Heart right ventricle (tissue), 2 donors: ENCODE measurements around a stretch of chr13.

- PRO-cap, 2 experiments, result no peak in any of the 2 experiments
Measured at GRCh38 chr13:110518416-110518941, 43.0 kb downstream of the RAB20 start.

GRCh38 chr13:110529577-110530263 is 31.8 kb downstream of the RAB20 start:
- PRO-cap, 2 experiments, result no peak in any of the 2 experiments

DNA sequence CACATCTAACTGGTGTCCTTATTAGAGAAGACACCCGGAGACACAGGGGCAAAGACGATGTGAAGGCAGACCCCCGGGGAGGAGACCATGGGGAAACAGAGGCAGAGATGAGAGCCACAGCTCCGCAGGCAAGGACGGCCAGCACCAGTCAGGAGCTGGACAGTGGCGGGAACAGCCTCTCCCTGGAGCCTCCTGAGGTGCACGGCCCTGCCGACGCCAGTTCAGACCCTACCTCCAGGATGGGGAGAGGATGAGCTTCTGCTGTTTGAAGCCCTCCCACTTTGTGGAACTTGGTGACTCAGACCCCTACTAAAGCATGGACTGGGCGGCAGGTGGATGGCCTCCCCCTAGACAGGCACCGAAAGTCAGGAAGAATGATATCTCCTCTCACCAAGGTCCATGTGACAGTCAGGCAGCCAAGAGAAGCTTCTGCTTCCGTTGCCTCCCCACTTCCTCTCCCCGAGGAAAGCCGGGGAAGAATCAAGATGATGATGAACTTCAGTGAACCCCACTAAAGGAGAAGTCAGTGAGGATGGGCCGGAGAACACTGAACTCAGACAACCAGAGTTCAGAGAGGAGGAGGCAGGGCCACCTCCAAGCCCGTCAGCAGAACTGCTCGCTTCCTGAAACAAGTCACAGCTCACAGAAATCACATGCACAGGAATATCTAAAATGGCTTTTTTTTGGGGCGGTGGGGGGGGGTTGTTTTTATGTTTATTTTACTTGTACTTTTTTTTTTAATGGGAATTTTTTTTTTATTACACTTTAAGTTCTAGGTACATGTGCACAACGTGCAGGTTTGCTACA is 25.3 kb downstream of the RAB20 start:
- PRO-cap, 2 experiments, result peak in 1 of 2 experiments; most common plus-strand start position 564 of the sequence (in 1); most common minus-strand start position 367 of the sequence (in 1)

DNA sequence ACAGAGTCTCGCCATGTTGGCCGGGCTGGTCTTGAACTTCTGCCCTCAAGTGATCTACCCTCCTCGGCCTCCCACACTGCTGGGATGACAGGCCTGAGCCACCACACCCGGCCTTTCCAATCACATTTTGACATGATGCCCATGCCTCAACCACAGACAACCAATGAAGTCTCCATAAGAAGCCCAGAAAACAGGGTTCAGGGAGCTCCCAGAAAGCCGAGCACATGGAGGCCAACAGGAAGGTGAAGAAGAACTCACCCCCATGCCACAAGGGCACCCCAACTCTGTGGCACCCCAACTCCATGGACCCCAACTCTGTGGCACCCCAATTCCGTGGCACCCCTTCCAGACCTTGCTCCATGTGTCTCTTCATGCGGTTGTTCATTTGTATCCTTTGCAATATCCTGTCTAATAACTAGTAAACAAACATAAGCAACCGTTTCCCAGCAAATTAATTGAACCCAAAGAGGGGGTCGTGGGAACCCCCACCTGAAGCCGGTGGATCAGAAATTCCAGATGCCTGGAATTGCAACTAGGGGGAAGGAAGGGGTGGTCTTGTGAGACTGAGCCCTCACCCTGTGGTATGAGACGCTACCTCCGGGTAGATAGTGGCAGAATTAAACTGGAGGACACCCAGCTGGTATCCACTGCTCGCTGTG is 11.5 kb downstream of the RAB20 start:
- PRO-cap, 2 experiments, result no peak in any of the 2 experiments

GRCh38 chr13:110617692-110618265 is 2.4 kb downstream of the NAXD start:
- PRO-cap, 2 experiments, result no peak in any of the 2 experiments

GRCh38 chr13:110625578-110626357 is 10.4 kb downstream of the NAXD start:
- PRO-cap, 2 experiments, result no peak in any of the 2 experiments

- PRO-cap, 2 experiments, result no peak in any of the 2 experiments
Measured at GRCh38 chr13:110636158-110636406, 20.7 kb downstream of the NAXD start.

DNA sequence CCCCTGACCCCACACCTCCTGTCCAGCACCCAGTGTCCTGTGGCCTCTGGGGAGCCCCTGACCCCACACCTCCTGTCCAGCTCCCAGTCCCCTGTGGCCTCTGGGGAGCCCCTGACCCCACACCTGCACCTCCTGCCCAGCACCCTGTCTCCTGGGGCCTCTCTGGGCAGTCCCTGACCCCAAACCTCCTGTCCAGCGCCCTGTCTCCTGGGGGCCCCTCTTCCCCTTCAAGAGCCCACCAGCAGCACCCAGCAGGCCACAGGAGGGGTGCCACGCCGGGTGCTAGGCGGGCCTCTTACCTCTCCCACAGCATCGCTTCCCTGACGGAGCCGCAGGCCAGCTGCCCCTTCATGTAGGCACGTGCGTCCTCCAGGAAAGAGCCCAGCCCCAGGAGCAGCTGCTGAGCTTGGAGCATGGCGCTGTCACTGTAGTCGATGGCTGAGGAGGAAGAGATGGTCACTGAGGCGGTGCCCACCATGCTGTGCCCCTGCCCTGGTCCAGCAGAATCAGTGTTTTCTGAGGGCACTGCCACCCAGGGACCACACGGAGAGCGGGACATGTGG is 31.5 kb downstream of the NAXD start:
- PRO-cap, 2 experiments, result no peak in any of the 2 experiments

GRCh38 chr13:110815531-110816231 is 99.2 kb downstream of the ANKRD10 start:
- PRO-cap, 2 experiments, result no peak in any of the 2 experiments

DNA sequence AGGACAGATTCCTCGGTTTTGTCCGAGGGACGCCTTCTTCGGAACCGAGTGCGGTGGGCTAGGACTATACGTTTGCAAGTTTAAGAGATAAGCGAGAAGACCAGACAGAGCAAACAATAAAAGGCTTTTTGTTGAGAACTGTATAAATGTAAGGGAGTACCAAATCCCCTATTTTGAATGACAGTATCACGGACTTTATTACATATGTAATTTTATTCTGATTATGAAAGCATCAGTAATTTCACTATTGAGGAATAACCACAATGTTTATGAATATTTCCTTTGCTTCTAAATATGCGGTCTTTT is 1.1 kb upstream of the ANKRD10 start:
- PRO-cap, 2 experiments, result no peak in any of the 2 experiments

GRCh38 chr13:111031306-111032179 is 83.6 kb upstream of the ARHGEF7 start:
- PRO-cap, 2 experiments, result no peak in any of the 2 experiments

DNA sequence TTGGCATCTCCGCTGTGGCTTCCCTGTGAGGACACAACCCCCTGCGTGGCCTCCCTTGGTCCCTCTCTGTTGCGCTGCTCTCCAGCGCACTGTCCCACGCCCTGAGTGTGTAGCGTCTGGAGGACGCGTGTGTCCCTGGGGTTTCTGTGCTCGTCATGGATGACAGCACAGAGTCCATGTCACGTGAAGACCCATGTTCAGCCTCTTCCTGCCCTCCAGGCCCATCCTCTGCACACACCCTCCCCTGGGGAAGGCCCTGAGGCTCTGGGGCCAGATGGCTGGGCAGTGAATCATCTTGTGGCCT is 71.6 kb upstream of the ARHGEF7 start:
- PRO-cap, 2 experiments, result peak in 2 of 2 experiments; most common minus-strand start position 91 of the sequence (in 2)

GRCh38 chr13:111046439-111047296 is 68.4 kb upstream of the ARHGEF7 start:
- PRO-cap, 2 experiments, result no peak in any of the 2 experiments

DNA sequence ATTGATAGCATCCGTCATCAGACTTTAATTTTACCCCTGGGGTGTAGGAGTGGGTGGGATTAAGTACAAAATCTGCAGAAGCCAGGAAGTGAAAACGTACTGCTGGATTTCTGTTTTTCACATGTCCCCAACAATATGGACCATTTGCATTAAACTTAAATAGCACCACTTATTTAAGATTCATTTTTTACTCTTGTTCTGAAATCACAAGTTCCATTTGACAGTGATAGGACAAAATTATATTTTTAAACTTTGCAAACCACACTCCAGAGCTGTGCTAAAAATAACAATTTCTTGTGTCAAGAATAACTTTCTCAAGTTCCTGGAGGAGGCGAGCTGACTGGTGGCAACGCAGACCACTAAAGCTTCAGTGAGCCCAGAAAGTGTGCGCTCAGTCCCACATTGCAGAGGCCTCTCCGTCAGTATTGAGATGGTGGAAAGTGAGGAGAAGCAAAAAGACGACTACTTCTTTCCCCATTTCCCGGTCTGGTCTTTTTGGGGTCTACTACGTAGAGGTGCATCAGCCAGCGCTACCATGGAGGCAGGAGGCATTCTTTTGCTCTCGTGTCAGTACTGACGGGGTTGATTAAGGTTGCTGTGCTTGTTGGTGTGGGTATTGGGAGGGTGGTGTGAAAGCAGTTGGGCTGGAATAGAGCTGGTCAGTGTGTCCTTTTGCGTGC is 71.5 kb downstream of the ARHGEF7 start:
- PRO-cap, 2 experiments, result peak in 1 of 2 experiments; most common plus-strand start position 370 of the sequence (in 1)

DNA sequence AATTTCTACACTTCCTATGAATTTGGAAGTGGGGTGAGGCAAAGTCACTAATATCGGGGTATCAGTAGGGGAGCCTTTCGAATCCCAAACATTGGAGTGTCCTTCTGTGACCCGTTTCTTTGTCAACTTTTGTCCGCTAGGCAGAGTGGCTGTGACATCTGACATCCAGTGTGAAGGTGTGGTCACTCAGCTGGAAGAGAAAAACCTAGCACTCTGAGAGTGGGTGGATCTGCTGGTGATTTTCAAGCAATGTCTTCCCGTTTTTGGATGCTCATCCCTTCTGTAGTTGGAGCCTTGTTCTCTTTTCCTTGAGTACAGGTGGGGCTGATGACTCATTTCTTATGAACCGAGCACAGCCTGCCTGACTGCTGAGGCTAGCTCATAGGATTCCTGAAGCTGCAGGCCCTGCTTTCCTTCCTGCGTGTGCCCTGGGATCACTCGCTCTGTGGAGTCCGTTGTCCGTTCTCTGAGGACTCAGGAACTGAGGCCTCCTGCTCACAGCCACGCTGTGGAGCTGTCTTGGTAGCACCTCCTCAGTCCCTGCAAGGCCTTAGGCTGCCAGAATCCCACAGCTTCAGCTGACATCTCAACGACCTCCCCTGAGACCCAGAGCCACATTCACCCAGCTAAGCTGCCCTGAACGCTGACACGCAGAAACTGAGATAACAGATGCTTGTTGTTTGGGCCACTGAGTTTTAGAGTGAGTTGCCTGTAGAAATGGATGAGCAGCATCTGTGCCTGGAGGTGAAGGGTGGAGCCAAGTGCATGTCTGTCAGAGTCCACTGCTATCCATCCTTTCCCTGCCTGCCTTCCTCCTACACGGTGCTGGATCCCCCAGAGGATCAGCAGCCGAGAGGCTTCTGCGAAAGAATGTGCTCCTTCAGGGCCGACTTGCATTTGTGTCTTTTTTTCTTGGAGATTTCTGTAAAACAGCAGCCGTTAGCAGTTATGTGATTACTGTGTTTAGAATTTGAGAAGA is 72.9 kb downstream of the ARHGEF7 start:
- PRO-cap, 2 experiments, result no peak in any of the 2 experiments

DNA sequence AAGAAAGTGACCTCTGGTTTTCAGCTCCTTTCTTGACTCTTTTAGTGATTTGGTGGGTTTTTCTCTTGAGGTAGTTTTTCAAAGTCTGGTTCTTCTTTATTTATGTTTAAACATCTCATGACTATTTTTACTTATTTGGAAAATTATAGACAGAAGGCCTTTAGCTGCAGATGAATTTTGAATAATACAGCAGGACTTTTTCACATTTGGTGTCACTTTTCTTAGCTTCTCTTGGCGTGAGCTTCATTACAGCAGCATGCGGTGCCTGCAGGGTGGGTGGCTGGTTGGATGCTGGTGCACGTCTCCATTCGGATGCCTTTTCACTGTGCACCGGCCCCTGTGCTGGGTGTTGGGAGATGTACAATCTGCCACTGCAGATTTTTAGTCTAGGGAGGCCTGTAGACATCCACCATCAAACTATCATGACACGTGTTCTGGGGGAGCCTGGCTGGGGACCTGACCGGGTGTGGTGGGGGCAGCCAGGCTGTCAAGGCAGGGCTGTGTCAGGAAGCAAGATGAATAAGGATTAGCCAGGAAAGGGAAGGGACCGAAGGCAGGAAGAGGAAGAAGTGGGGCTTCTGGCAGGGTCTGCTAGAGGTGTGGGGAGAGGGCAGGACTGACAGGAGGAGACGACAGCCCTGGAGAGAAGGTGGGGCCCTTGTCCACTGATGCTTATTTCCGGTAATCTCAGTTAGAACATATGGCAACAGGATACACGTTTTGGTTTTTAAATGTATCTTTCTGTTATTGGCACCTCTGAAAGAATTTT is 88.7 kb downstream of the ARHGEF7 start:
- PRO-cap, 2 experiments, result peak in 1 of 2 experiments; most common plus-strand start position 594 of the sequence (in 1); most common minus-strand start position 419 of the sequence (in 1)

- PRO-cap, 2 experiments, result no peak in any of the 2 experiments
Measured at GRCh38 chr13:111209543-111209977, 94.5 kb downstream of the ARHGEF7 start.

- PRO-cap, 2 experiments, result no peak in any of the 2 experiments
Measured at GRCh38 chr13:111231155-111231995, 89.1 kb upstream of the TEX29 start.

GRCh38 chr13:111238394-111238874 is 82.0 kb upstream of the TEX29 start:
- PRO-cap, 2 experiments, result no peak in any of the 2 experiments

DNA sequence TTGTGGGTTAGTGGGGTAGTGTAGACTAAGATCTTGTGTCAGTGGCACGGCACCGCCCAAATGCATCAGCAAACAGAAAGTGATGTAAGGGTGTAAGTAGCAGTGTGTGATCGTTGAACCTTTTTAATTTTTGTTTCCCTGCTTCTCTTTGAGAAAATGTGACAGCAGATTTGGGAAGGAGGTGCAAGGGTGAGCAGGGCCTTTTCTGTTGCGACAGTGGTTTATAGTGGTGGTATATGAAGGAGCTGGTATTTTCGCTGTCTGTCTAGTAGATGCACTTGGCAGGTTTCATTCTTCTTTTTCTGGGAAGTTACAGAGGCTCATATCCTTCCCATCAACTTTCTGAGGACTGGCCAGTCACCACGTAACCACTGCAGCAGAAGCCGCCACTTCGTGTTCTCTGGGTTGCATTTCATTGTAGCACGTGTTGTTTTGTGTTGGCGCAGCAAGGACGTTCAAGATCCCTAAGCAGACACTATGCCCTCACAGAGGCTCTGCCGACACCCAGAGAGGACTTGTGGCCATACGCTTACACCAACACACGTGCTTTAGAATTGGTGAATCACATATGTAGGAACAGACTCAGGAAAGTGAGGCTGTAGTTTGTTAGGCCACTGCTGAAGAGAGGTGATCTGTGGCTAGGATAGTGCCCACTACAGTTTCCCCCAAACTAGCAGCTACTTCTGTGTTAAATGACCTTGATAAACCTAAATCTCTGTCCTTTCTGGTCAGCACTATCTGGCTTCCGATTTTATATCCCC is 42.2 kb upstream of the TEX29 start:
- PRO-cap, 2 experiments, result no peak in any of the 2 experiments